ENCODE data around the gene RGS9.

DNA sequence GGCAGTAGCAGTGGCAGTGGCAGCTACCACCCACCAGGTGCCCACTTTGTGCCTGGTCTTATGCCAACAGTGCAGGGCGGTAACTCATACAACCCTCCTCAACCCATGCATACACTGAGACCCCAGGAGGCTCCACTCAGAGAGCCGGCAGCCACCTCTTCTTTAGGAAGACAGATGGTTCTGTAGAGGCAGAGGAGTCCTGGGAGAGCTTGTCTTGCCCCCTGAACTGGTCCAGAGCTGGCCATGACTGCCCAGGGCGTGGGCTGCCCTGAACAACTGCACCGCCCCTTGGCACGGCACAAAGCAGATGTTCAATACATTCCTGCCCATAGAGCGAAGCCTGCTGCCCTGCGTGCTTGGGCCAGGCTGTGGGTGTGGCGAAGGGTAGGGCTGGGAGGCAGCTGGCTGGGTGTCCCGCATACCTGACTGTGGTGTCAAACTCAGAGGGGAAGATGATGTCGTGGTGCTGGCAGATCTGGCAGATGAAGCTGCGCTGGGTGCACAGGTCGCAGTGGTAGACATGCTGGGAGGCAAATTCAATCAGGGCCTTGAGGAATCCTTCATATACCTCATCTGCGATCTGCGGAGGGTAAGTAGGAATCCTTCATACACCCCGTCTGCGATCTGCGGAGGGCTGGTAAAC is 124.2 kb upstream of the SMURF2 start:
- PRO-cap = unidirectional peak, plus-strand start at position 481 of the sequence
- RAMPAGE, long total RNA, 2 experiments = start-site peak on the plus strand in 2 of 2 experiments, centred at positions 434 to 452 of the sequence, 33 to 39 reads per replicate

DNA sequence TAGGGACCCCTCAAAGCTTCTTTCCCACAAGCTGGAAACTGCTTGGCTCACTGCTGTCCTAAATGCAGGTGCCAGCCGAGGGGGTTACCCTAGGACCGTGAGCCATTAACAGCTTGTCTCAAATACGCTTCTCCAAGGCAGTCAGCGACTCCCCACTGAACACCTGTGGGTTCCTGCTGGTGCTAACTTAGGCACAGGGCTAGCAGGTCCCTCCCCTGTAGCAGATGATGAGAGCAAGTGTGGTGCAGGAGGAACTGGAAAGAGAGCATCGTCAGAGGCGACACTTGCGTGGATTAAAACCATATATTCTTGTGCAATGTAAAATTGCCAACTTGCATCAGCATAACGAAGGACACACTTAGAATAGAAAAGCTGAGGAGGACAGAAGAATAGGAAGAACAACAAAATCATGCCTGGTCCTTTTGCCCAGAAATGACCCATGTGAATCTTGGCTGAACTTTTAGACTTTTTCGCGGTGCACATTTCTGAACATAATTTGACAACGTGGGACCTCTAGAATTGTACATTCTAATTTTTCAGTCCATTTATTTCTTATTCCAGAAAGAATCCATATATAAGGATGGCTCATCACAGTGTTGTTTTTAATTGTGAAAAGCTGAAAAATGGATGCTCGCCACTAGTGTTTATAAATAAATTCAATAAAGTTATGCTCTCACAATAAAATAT is 67.2 kb upstream of the LRRC37A3 start:
- PRO-cap = no peak
- RAMPAGE, long total RNA, 2 experiments = no peak in any of the 2 experiments

DNA sequence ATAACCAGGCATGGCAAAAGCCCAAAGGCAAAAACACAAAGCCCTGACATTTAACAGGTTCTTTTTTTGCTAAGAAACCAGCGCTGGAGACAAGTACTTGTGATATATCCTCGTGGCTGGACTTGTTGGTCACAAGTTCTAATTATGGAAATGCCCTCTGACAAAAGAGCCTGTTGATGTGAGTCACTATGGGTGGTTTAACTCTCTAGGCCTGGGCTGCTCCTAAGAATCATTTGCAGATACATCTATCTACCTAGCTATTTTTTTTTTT is 67.5 kb downstream of the GNA13 start:
- PRO-cap = unidirectional peak, minus-strand start at position 118 of the sequence
- RAMPAGE, long total RNA, 2 experiments = no peak in any of the 2 experiments

DNA sequence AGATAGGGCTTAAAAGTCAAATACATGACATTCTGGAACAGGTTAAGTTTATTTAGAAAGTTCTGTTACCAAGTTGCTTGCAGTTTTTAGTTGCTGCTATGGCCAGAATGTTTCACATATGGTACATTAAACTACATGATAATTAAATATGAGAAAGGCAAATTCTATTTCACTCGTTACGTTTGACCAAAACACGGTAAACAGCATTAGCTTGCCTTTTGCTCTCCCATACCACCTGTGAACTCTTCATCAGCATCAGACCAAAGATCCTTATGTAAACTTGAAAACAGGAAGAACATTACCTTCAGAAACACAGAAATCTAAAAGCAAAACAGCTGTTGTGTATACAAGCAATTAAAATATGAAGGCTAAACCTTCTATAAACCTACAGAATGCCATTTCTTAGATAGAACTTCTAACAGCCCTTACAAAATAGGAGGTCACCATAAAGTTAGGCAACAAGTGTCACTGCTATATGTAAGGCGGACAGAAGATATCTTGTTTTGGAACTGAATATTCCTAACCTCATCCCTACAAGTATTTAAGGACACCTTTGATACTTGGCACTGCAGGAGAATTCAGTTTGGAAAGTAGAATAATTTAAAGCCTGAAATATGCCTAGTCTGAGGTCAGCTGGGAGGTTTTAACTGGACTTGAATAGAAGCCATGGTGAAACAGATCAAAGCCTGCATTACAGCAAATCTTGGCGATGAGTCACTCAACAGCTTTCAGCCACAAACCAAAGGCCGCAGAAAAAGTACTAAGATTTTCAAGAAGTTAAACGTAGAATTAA is 43.0 kb downstream of the GNA13 start:
- PRO-cap = no peak
- RAMPAGE, long total RNA, 2 experiments = no peak in any of the 2 experiments

DNA sequence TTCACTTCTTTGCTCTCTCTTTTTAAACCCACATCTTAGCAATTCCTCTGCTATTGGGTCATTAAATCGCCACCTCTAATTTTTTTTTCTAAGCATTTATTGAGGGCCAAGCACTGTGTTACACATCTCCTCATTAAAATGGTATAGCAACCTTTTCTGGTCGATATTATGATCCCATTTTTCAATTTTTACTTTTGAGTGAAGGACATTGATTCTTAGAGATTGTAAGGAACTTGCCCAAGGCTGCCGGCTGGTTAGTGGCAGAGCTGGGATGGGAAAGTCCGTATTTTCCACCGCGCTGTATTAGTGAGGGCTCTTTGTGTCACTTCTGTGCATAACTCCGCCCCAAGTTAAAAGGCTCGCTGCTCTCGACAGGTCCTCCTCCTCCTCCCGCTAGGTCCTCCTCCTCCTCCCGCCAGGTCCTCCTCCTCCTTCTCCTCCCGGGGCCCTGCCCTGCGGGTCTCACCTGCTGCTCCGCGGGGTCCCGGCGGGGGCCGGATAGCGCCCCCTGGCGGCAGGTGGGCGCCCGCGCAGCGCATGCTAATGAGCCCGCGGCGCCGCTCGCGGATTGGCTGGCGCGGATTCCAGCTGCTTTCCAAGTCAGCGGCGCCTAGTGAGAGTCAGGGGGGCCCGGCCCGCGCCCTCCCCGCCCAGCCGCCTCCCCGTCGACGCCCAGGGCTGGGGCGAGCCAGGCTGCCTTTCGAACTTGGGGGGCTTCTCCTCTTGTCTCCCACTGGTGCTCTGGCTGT is at the start of gene RGS9:
Gene RGS9 (plus strand): TSS at position 599 of the 749 bp plus-strand sequence.
- PRO-cap = unidirectional peak, plus-strand start at position 665 of the sequence
- RAMPAGE, long total RNA, 2 experiments = start-site peak on the plus strand in 2 of 2 experiments, centred at positions 661 to 666 of the sequence, 21 to 47 reads per replicate

DNA sequence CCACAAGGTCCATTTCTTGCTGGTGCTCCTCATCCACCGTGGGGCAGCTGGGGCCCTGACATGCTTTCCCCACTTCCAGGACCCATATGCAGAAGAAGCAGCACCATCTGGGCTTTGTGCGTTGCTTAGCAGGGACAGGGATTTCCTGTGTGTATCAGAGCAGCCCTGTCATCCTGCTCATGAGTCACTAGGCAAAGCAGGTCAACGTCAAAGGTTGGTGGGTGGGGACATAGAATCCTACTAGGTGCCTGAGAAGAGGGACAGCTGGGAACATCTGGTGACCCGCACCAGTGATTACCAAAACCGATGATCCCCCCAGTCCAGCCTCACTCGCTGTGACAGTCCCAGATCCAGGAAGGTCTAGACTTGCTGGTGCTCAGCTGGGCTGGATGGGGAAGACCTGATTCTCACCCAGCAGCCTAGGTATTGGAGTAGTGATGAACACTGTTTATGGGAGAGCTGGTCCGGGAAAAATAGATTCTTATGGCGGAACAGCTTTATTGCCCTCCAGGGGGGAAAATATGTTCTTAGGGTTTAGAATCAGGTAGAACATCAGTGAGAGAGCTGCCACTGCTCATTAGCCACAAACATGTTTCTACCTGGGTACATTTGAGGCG is 27.1 kb downstream of the RGS9 start:
- PRO-cap = no peak
- RAMPAGE, long total RNA, 2 experiments = no peak in any of the 2 experiments

DNA sequence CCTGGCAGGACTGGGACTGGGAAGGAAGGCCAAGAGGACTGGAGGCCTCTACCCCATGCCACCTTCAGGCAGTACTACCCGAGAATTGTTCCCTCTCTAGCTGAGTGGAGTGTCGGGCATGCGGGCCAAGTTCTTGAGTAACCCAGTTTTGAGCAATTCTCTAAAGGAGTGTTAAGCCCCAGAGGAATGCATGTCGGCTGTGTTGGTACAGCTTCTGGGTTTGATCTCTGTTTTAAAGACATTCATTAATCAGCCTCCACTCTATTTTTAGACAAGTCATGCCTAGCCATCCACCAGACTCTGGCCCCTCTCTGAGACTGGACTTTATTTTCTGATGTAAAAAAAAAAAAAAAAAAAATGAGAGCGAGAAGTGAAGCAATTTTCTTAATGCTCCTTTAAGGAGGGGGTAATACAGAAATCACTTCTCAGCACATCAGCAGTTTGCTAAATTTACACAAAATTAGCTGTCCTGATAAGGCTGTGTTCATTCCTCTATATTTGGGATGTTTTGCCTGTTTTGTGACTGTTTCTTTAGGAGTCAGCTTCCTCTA is 88.7 kb downstream of the AXIN2 start:
- PRO-cap = no peak
- RAMPAGE, long total RNA, 2 experiments = no peak in any of the 2 experiments

DNA sequence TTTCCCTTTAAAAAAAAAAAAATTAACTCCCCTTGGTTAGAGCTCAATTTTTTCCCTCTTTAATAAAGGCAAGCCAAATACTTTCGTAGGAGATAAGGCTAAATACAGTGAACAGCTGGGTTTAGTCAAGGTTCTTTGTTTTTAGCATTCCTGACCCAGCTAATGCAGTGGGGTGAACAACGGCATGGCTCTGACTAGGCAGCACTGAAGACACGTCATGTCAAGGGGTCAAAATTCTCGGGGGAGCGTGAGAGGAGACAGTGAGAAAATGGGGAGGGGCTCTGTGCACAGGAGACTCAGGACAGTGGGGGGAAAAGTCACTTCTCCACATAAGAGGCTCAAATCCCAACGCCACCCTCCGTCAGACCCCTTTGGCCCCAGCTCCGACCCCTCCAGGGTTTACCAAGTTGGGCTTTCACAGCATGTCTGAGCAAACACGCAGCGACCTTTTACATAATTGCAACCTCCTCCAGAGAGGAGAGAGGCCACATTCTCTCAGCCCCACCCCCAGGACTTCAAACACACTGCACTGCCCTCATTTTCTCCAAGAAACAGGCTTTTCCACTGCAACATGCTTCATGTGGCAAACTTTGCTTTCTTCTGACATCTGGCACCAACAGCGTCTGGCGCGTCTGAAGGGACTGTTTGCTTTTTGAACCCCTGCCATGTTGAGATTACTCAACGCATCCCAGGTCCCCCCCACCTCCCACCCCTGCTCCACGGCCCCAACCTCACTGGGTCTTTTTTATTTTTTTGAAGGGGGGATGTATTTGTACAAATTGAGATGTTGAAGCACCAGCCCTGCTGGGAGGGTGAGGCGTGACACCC is 30.0 kb downstream of the AXIN2 start:
- PRO-cap = no peak
- RAMPAGE, long total RNA, 2 experiments = no peak in any of the 2 experiments

GRCh38 chr17:65573003-65573709 is 11.7 kb upstream of the AXIN2 start:
- PRO-cap = no peak
- RAMPAGE, long total RNA, 2 experiments = no peak in any of the 2 experiments

GRCh38 chr17:65712406-65712876 is 151.0 kb upstream of the AXIN2 start:
- PRO-cap = no peak
- RAMPAGE, long total RNA, 2 experiments = no peak in any of the 2 experiments

DNA sequence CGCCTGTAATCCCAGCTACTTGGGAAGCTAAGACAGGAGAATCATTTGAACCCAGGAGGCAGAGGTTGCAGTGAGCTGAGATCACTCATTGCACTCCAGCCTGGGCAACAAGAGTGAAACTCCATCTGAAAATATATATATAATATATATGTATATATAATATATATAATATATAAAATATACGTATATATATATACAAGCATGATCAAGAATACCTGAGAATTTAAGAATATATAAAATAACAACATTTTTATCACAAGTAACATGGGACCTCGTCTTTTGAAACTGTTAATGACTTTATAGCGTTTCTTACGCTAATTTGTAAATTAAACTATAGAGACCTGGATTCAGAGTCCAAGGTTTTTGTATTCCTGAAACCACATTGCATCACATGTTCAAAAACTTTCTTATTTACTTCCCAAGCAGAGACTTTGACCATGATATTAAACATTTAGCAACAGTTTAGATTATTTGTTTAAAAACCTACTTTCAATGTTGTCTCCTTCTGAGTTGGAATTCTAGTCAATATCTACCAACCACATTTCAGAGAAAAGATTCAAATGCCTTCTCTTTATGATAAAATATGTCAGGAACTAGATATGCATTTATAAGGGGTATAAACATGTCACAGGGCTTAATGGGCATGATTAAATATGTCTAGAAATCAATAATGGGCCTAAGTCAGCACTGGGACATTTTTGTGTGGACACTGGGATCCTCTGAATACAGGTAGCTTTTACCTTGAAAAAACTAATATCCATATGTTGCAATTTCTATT is 6.1 kb upstream of the APOH start:
- PRO-cap = no peak
- RAMPAGE, long total RNA, 2 experiments = no peak in any of the 2 experiments

- PRO-cap = no peak
- RAMPAGE, long total RNA, 2 experiments = no peak in any of the 2 experiments
Measured at GRCh38 chr17:66304889-66305341, 2.5 kb downstream of the PRKCA start.

GRCh38 chr17:66329205-66329669 is 26.8 kb downstream of the PRKCA start:
- PRO-cap = no peak
- RAMPAGE, long total RNA, 2 experiments = no peak in any of the 2 experiments

DNA sequence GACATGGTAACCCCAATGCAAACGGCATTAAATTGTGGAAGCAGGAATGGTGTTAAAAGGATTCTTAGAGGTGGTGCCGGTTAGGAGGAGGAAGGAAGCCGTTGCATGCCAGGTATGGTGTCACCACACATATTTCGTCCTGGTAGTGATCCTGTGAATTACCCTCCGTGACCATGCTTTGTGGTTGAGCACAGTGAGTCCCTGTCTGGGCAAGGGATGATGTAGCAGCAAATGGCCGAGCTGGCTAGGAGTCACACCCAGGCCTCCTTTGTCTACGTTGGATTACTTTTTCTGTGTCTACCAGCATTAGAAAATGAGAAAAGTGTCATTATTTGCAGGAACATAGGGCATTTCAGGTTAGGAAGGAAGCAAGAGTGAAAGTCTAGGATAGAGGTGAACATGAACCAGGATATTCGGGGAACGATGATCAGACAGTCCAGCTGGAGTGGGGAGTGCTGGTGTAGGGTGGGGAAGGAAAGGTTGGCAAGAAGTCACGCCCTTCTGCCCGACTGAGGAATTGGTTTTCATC is 123.4 kb downstream of the PRKCA start:
- PRO-cap = no peak
- RAMPAGE, long total RNA, 2 experiments = no peak in any of the 2 experiments

GRCh38 chr17:66579391-66579908 is 255.5 kb upstream of the CACNG5 start:
- PRO-cap = no peak
- RAMPAGE, long total RNA, 2 experiments = no peak in any of the 2 experiments

DNA sequence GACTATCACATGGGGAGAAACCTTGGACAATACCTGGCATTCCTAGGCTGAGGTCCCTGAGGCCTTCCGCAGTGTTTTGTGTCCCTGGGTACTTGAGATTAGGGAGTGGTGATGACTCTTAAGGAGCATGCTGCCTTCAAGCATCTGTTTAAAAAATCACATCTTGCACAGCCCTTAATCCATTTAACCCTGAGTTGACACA is 39.0 kb downstream of the PSMD12 start:
- PRO-cap = no peak
- RAMPAGE, long total RNA, 2 experiments = no peak in any of the 2 experiments

DNA sequence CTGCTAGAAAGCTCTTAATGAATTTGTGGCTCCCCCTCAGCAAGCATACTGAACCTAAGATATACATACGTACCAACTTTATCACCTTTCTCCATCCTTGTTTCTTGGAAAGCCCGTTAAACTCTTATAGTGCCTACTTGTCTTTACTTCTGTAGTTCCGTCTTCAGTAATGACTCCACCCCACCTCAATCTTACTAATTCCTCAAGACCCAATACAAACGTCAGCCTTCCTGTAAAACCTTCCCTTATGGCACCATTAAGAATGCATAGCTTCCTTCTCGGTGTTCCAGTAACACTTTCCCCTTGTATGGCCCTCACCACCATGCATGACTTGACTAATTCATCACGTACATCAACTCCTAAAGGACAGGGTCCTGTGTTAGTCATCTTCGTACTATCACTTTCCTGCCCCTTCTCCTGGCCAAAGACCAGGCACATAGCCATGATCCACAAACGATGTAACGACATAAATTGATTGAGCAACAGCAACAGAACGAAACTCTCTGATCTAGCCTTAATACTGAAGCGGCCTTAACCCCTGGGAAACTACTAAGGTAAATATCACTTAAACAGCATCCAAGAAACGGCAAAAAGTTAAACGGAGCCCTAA is 708 bp downstream of the PSMD12 start:
- PRO-cap = no peak
- RAMPAGE, long total RNA, 2 experiments = no peak in any of the 2 experiments

DNA sequence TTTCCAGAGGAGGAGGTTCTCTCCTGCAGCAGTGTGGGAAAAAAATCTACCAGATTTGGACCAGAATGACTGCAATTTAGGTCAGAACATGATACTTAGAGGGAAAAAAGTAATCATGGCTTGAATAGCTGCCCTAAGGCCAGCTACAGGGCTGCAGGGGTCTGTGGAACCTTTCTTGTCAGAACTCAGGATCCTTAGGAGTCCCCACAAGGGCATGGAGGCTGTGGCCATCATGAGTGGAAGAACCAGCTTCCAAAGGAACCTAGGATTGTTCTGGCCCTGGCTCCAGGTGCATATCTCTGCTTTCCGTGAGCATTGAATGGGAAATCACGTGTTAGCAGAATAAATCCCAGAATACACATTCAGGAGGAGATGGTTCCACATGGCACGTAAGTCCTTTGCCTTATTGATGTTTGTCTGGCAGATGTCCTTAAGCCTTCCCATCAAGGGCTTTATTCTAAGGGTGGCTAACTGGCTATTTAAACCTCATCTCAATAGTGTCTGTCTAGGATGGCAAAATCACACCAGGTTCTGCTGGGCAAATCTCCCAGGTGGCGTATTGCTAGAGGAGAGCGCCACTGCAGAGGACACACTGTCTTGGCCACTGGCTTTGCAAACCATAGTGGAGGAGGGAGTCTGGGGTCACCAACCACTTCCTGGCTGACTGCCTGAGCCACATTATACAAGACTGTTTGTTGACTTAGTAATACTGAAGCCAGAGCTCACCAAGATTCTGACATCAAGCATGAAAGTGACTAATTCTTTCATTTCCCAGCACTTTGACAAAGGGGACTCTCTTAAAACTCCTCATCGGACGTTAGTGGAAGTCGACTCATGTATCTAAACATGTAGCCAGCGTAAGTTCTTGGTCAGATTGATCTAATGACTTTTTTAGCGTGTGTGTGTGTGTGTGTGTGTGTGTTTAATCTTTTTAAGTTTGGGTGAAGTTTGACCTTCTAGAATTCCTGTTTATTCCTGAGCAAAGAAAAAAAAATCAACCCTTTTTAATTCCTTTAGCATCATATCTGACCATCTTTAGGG is 13.4 kb downstream of the PITPNC1 start:
- PRO-cap = no peak
- RAMPAGE, long total RNA, 2 experiments = no peak in any of the 2 experiments

GRCh38 chr17:67448919-67449516 is 71.9 kb downstream of the PITPNC1 start:
- PRO-cap = no peak
- RAMPAGE, long total RNA, 2 experiments = no peak in any of the 2 experiments

- PRO-cap = no peak
- RAMPAGE, long total RNA, 2 experiments = no peak in any of the 2 experiments
Measured at GRCh38 chr17:67535606-67536088, 158.6 kb downstream of the PITPNC1 start.

All from lower leg skin (tissue), 2 donors.